Vagina (tissue), 1 donor: ENCODE data around the gene UBA5.

- PRO-cap, result no peak
- RAMPAGE, long total RNA, result no peak
These were observed 841 bp downstream of the EFCC1 start for GRCh38 chr3:129001776-129002513.

DNA sequence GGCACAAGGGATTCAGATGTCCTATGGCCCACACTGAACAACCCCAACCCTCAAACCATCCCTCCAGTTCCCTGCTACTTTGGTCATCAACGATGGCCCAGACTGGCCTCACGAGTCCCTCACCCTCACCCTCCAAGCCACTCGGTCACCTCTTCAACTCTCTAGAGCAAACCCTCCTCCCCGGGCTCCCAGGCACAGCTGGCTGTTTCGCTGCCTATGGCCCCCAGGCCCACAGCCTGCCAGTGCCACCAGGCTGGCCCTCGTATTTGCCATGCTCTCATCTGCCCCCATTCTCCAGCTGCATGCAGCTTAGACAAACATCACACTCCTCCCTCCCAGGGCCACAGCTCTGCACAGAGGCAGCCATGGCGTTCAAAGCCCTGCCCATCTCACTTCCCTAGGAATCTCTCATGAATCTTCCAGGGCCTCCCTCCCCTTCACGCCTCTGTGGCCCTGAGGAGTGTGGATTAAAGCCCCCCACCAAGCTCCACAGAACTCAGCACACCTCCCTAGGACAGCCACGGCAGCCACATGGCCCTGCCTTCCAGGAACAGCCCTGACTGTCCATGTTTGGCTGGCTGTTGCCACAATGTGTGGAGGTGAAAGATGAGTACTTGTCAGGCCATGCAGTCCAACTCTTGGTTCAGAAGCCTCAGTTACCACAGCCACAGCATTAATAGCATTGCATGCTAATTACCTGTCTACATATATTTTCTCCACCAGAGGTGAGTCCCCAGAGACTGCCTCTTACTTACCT lies 13.7 kb downstream of the RAB43 start:
- PRO-cap, result no peak
- RAMPAGE, long total RNA, result no peak

GRCh38 chr3:129121333-129121727 lies 274 bp downstream of the RAB43 start:
- PRO-cap, result no peak
- RAMPAGE, long total RNA, result no peak

DNA sequence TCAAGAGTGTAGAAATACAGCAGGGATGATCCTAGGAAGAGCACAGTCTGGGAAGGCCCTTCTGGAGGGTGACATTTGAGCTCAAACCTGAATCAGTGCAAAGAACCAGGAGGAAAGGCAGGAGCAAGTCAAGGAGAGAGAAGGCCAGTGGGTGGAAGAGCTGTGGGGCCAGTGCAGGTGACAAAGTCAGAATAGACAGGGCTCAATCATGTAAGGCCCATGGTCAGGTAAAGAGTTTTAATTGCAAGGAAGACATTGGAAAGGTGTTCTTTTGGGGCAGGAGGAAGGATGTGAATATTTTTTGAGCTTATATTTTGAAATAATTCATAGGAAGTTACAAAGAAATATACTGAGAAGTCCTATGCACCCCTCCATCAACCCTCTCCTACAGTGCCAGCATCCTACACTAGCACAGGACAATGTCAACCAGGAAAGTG lies 11.9 kb downstream of the COPG1 start:
- PRO-cap, result no peak
- RAMPAGE, long total RNA, result no peak

GRCh38 chr3:129315276-129316046 lies 625 bp downstream of the H1-10 start:
- PRO-cap, result no peak
- RAMPAGE, long total RNA, result start-site peak on the plus strand at chr3:129315784-129316109, 5 reads; start-site peak on the minus strand at chr3:129315894-129315905, 30 reads

DNA sequence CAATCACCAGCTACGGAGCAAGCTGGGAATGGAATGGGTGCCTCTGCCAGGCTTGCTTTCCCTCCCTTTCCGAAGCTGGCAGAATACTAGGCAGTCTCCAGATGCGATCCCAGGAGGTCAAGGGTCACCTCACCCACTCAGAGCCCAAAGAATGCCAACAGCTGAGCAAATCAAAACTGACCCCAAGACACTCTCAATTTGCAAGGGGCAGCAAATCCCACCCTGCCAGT lies 31.3 kb downstream of the EFCAB12 start:
- PRO-cap, result no peak
- RAMPAGE, long total RNA, result no peak

- PRO-cap, result no peak
- RAMPAGE, long total RNA, result no peak
These were observed 1.1 kb upstream of the EFCAB12 start for GRCh38 chr3:129429505-129429871.

- PRO-cap, result no peak
- RAMPAGE, long total RNA, result no peak
These were observed 19.9 kb downstream of the PLXND1 start for GRCh38 chr3:129586526-129587002.

DNA sequence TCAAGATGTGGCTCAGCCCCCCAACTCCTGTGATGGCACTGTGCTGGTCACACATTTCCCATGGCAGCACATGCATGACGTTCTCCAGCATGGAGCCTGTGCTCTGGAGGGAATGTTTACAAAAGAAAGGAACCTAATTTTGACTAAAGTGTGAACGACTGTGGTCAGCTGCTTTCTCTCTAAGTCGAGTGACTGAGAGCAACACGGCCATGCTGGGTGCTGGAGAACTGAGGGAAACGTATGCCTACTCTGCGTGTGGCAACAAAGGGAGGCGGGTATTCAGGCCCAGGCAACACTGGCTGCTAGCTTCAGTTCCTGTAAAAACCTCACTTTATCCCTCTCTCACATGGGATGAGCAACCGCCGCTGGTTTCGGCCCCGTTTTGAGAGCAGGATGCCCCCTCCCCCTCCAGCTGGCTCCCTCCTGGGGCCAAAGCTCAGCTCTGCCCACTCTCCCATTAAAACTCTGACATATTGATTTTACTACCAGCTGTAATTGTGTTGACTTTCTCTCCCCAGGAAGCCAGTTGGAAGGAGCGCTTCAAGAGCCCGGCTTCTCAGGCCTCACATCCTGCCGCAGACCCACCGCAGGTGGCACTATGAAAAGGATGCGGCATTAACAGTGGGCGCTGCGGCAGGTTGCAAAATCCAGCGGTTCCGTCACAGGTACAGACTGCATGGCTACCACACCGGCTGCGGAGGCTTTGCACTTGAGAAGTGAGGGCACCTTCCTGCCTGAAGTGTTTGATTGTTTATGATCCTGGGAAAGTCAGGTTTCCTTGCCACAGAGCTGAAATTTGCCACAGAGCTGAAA lies 12.8 kb downstream of the PLXND1 start:
- PRO-cap, result no peak
- RAMPAGE, long total RNA, result no peak

GRCh38 chr3:129665900-129666292 lies 59.4 kb upstream of the PLXND1 start:
- PRO-cap, result no peak
- RAMPAGE, long total RNA, result no peak

DNA sequence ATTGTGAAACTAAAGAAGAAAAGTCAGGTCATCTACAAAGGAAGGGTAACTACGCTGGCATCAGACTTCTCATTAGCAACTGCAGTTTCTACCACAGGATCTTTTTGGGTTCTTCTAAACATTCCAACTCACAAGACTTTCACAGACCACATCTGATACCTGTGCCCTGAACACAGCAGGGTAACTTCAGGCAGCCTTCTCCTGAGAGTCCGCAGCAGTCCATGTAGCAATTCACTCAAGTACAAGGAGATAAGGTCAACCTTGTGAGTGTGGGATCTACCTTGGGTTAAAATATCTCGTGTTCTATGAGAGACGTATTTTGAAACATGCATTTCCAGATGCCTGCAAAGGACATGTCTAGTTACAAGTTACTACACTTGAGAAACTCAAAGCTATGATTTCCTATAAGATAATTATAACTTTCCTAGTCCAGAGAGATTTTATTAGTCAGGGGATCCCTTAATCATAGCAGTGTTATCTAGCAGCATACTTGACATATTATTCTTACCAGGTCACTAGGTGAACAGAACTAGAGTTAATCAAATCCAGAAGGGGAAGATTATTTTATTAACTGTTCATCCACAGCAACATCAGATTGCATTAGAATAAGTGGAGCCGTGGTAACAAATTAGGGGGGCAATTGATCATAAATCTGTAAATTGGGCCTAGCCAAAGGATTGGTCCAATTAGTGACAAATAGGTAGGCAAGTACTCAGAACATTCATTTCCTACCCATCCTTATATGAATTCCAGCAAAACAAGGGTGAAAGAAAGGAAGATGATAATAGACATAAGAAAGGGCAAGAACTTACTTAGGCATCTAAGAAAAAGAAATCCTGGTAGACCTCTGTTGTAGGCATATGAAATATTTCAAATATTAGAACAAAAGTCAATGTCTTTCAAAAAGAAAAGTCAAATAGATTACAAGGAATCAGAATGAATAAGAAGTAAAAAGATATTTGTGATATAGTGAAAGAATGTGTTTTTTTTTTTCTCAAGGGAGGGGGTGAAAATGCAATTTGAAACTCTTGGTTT lies 66.2 kb downstream of the ASTE1 start:
- PRO-cap, result no peak
- RAMPAGE, long total RNA, result no peak

DNA sequence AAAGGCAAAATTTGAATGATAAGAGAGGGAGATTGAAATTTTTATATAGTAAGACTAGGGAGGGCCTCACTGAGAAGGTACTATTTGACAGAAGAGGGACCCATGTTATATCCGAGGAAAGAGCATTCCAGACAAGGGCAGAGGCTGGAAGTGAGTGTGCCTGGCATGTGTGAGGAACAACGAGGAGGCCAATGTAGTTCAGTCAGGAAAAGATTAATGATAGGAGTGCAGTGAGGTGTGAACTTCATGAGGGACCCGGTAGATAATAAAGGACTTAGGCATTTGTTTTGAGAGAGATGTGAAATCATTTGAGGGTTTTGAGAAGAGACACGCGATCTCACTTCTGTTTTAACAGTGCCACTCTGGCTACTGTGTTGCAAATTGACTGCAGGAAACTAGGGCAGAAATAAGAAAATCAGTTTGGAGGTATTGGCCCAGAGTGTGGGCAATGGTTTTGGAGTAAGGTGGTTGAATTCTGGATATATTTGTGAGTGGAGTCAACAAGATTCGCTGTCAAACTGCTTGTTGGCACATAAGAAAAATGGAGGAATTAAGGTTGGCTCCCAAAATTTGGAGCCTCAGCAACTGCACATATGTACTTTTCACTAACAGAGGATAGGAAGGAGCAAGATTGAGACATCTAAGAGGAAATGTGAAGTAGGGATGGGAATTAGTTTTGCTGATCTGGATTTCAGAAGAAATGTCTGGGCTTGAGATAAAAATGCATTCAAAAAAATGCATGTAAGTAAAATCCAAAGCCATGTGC lies 36.2 kb downstream of the ASTE1 start:
- PRO-cap, result no peak
- RAMPAGE, long total RNA, result start-site peak on the plus strand centred at position 536 of the sequence, 593 bp wide, 16 reads

- PRO-cap, result no peak
- RAMPAGE, long total RNA, result no peak
These were observed 405 bp downstream of the NEK11 start for GRCh38 chr3:131027005-131027558.

DNA sequence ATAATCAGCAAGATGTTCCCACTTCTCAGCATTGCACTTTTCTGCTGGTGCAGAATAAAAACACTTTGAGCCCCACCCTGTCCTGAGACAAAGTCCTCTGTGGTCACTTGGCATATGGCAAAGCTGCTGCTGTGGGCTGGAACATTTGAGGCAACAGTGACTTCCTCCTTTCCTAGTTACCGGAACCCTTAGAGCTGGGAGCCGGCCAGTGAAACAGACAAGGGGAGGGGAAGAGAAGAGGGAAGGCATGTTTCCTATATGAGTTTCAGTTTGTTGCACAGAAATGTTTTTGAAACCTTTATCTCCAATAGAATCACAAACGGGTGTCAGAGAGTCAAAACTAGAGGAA lies 5.1 kb downstream of the NUDT16 start:
- PRO-cap, result bidirectional peak, plus-strand start at position 220 of the sequence, minus-strand start at position 114 of the sequence
- RAMPAGE, long total RNA, result no peak

GRCh38 chr3:131477617-131478401 lies 25.0 kb downstream of the MRPL3 start:
- PRO-cap, result no peak
- RAMPAGE, long total RNA, result start-site peak on the minus strand at chr3:131478123-131478133, 5 reads

DNA sequence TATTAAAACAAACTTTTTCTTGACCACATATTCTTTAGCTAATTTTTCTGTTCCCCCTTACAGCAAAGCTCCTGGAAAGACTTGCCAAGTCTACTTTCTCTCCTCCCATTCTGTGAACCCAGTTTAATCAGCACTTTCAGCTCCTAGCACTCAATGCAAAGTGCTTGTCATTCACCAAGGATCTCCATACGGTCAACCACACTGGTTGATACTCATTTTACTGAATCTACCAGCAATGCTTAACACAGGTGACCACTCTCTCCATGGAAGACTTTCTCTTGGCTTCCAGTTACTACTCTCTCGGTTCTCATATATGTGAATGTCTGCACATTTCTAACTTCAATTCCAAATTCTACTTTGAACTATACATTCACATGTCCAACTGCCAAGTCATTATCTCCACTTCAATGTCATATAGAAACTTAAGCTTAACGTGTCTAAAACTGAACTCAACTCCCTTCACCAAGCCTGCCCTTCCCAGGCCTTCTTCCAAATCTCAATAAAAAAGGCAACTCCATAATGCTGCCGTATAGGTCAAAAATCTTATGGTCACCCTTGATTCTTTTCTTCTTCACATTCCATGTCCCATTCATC lies 11.6 kb downstream of the MRPL3 start:
- PRO-cap, result no peak
- RAMPAGE, long total RNA, result no peak

DNA sequence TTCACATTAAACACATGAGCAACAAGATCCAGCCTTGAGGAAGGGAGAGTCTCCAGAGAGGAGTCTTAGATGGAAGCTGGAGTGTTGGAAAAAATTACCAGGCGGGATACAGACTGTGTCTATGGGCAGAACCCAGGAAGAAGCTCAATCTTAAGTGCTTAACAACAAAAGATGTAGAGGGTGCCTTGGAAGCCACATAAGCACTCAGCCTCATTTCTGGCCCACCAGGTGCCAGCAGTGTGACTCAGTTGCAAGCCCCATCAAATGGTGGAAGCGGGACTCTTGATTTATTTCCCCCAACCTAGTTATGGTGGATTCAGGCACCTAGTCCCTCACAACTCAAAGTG lies 29.2 kb downstream of the ACP3 start:
- PRO-cap, result no peak
- RAMPAGE, long total RNA, result no peak

DNA sequence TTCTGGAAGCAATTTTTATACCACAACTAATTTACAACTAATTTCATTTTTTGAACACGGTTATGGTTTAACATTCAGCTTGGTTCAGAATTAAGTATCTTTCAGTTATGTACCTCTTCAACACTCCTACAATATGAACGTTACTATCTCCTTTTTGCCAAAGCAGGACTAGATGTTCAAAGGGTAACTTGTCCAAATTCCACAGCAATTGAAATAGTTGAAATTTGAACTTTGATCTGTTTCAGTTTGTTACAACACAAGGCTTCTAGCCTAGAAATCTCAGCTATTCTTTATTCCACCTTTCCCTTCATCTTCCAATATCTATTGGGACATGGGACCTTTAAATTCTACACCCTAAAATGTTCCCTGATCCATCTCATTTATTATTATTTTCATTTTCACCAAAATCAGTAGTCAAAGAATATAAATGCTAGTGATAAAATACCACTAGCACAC lies 1.2 kb downstream of the ACAD11 start:
- PRO-cap, result no peak
- RAMPAGE, long total RNA, result no peak

DNA sequence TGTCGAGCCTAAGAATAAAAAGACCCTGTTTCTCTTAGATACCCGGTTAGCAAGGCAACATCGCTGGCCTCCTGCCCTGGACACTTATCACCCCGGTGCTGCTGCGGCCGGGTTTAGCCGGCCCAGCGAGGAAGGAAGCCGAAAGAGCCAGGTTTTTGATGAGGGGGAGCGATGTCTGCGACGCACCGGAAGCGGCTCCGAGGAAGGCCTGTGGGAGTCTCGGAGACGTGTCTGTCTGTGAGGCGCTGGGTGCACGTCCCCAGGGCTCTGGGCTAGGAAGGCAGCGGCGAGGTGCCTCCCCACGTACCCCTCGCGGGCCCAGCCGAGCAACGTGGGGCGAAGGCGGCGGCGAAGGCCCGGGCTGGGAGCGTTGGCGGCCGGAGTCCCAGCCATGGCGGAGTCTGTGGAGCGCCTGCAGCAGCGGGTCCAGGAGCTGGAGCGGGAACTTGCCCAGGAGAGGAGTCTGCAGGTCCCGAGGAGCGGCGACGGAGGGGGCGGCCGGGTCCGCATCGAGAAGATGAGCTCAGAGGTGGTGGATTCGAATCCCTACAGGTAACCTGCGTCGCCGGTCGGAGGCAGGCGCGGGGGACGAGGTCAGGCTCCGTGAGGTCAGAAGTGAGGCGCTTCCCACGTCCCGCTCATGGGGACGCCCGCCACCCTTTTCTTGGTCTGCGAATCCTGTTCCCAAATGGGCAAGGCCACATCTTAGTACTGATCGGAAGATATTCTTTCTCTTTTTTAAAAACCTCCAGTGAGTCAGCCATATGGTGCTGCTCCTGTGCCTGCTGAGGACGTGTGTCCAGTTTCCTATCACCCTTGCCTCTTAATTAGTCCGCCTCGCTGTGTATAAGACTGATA lies at the start of gene UBA5:
UBA5 (plus strand) TSS at position 183 of the 858 bp plus-strand sequence.
- PRO-cap, result bidirectional peak, plus-strand start at position 200 of the sequence, minus-strand start outside the sequence; unidirectional peak, minus-strand start at position 799 of the sequence
- RAMPAGE, long total RNA, result start-site peak on the minus strand centred at position 148 of the sequence, 59 bp wide, 18 reads; start-site peak on the plus strand centred at position 239 of the sequence, 41 bp wide, 189 reads; start-site peak on the plus strand centred at position 367 of the sequence, 76 bp wide, 20 reads

GRCh38 chr3:133476681-133477451 lies 77.0 kb downstream of the BFSP2 start:
- PRO-cap, result no peak
- RAMPAGE, long total RNA, result start-site peak on the minus strand at chr3:133476714-133477331, 11 reads